Spinal cord (tissue), 3 donors: ENCODE measurements around a stretch of chr6.

DNA sequence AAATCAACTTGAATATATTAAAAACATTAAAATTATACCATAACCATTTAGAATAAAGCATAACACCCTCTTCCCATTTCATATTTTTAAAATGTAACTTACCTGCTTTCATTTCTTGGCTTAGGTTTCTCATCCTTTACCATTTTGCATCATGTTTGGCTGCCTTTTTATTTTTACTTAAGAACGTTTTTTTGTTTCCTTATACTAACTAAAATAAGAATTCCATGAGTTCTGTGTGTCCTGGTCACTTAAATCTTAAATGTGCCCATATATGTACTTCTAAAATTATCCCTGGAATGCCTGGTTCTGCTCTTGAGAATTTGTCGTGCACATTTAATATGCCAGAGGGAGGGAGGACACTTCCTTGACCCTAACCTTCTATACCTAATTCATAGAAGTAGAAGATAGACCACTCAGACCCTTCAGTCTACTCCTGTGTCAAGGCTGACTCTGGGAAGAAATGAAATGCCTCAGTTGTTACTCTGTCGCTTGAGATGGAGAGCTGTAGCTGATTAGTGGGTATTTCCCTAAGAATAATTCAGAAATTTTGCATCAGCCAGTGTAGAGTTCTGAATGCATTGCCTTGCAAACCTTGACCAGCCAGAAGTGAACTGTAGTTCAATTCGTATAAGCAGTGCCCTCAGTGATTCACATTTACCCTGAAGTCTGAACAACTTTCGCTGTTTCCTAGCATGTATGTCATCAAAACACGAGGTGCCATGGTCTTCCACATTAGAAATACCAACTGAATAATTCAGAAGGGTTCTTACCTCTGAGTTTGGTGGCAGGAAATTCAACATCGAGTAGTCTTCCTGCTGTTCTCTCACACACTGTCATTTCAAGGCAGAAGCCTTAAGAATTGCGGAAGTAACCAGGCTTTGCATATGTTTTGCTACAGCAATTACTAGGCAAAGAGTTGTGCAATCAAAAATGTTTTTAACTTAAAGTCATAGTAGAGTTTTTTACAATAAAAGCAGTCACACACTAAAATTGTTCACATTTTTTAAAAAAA lies 117.9 kb downstream of the STXBP5 start:
- PRO-cap = no peak
- RAMPAGE, long total RNA = no peak

GRCh38 chr6:147323820-147324235 lies 119.6 kb downstream of the STXBP5 start:
- PRO-cap = no peak
- RAMPAGE, long total RNA = no peak

DNA sequence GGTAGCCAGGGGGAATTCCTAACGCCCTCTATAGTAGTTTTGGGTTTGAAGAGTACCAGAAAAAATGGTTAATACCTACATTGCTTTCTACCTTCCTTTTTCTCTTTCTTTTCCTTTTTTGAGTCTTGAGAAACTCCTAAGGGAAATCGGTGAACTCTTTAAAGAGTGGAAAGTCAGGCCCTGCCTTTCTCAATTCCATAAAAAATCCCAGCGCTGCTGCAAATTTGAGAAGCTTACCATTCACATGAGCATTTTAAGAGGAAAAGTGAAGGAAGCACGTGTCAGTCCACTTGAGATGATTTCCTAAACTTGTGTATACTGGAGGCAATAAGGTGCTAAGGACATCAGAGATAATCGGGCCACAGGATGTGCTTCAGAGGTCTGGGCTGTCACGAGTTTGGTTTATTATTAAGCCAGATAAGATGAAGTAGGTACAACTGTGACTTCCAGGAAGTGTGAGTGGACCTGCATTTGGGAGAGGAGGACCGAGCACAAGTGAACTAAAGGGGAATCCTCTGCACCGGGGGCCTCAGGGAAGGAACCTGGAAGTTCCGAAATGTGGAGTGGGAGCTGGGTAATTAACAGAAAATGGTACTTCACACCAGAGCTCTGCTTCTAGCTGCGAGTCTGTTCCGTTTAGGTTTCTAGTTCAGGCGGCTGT lies 1.3 kb downstream of the SAMD5 start:
- PRO-cap = no peak
- RAMPAGE, long total RNA = no peak

- PRO-cap = no peak
- RAMPAGE, long total RNA = no peak
Observed at GRCh38 chr6:147558929-147559533, 50.5 kb downstream of the SAMD5 start.

- PRO-cap = no peak
- RAMPAGE, long total RNA = no peak
Observed at GRCh38 chr6:148021745-148022214, 320.9 kb upstream of the SASH1 start.

DNA sequence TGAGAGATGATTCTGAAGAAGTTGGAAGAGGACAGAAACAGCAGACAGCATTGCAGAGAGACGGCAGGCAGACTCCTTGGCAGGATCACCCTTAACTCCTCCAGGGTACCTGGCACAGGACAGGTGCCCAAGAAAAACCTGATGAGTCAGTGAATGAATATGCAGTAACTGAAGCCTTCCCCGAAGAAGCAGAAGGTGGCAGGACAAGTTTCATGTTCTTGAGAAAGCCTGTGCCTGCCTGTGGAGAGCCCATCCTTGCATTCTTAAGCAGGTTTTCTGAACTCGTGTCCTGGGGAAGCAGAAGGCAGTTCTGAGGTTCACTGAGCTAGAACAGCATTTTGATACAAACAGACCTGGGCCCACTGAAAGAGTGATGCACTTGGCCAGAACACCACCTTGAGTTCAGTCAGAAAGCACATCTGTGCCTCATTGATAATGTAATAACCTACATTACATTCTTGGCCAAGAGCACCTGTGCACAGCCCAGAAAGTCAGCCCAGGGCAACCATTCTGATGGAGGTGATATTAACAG lies 79.5 kb upstream of the SASH1 start:
- PRO-cap = no peak
- RAMPAGE, long total RNA = no peak

GRCh38 chr6:148364014-148364920 lies 21.6 kb downstream of the SASH1 start:
- PRO-cap = no peak
- RAMPAGE, long total RNA = no peak

- PRO-cap = no peak
- RAMPAGE, long total RNA = no peak
Observed at GRCh38 chr6:148397931-148398760, 55.5 kb downstream of the SASH1 start.

- PRO-cap = no peak
- RAMPAGE, long total RNA = no peak
Observed at GRCh38 chr6:148548266-148548827, 198.5 kb upstream of the UST start.

DNA sequence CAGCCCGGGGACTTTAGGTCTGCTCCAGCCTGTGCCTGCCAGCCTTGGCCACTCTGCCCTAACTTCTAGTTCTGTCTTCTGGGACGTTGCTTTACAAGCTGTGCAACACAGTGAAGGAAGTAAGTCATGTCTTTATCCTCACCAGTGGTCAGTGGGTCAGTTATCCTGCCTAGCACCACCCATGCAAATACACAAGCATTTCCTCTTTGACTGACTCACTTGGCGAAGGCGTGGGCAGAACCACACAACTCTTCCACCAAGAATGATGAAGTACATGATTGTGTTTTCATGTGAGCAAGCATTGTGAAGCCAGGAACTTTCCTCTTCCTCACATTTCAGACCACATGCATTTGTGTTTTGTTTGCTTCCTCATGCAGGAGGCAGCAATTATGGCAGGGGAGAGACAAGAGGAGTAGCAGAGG lies 180.5 kb upstream of the UST start:
- PRO-cap = no peak
- RAMPAGE, long total RNA = no peak

GRCh38 chr6:148750681-148751633 lies 4.1 kb downstream of the UST start:
- PRO-cap = no peak
- RAMPAGE, long total RNA = no peak

GRCh38 chr6:149231600-149232269 lies 85.8 kb upstream of the TAB2 start:
- PRO-cap = no peak
- RAMPAGE, long total RNA = no peak

DNA sequence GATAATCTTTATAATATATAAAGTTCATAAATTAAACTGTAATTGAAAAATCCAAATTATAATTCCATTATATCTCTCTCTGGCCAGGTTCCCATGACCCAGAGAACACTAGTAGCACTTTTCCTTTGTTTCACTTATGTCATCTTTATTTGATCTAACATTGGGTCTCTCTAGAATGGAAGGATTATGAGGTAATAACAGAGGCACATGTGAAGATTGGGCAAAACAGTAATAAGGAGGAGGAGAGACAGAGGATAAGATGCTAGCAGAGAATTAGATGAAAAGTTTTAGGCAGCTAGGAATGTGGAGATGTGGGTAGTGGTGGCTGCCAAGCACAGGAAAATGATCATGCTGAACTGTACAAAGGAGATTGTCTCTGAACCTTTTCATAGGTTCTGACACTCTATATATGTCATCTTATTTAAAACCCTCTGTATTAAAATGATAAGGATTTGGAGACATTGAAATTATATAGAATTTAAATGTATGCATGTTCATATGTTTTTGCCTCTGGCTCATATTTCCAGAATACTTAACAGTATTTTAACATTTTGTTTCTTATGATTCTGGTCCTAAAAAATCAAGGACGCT lies 3.4 kb downstream of the TAB2 start:
- PRO-cap = no peak
- RAMPAGE, long total RNA = no peak

GRCh38 chr6:149379184-149379554 lies 20.9 kb upstream of the SUMO4 start:
- PRO-cap = no peak
- RAMPAGE, long total RNA = no peak

DNA sequence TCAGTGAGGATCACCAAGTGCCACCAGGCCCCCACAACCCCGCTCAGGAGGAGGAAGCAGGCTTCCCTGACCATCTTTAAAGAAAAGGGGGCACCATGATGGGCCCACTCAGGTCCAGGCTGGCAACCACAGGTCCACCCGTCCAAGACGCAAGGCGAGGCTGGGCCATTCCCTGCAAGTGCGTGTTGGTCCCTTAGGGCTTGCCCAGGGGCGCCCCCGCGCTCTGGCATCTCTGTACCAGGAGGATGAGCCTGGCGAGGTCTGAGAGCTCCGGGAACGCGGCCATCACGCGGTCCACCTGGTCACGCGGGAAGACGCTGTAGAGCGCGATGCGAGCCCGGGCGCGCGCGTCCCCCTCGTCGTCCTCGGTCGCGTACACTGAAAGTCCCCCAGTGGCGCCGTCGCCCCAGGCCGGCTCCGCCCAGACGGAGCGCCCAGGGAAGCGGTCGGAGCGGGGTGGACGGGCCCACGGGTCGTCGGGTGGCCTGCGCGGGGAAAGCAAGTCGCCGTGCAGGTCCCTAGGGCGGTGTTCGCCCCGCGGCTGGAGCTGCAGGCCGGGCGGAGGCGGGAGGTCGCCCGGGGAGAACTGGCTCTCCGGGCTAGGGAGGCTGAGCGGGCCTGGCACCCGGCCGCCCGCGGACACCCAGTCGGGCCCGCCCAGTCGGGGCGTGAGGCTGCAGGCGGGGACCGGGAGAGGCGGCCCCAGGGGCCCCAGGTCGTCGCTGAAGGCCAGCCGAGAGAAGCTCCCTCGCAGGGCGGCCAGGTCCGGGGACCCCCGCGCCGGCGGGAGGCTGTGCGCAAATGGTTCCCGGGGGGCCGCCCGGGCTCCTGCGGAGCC lies 34.1 kb downstream of the ZC3H12D start:
- PRO-cap = no peak
- RAMPAGE, long total RNA = no peak

GRCh38 chr6:149505197-149505886 lies 20.5 kb upstream of the ZC3H12D start:
- PRO-cap = no peak
- RAMPAGE, long total RNA = no peak

DNA sequence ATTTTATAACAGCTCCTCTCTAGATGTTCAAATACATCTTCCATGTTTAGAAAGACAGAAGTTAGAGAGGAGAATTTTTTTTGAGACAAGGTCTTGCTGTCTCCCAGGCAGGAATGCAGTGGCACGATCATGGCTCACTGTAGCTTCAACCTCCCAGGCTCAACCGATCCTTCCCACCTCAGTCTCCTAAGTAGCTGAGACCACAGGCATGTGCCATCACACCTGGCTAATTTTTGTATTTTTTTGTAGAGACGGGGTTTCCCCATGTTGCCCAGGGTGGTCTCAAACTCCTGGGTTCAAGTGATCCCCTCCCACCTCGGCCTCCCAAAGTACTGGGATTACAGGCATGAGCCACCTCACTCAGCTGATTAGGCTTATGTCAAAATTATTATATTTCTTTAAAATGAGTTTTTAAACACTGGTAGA lies 21.7 kb upstream of the ZC3H12D start:
- PRO-cap = no peak
- RAMPAGE, long total RNA = no peak

GRCh38 chr6:149728062-149729152 lies 10.5 kb upstream of the LATS1 start:
- PRO-cap = no peak
- RAMPAGE, long total RNA = no peak

DNA sequence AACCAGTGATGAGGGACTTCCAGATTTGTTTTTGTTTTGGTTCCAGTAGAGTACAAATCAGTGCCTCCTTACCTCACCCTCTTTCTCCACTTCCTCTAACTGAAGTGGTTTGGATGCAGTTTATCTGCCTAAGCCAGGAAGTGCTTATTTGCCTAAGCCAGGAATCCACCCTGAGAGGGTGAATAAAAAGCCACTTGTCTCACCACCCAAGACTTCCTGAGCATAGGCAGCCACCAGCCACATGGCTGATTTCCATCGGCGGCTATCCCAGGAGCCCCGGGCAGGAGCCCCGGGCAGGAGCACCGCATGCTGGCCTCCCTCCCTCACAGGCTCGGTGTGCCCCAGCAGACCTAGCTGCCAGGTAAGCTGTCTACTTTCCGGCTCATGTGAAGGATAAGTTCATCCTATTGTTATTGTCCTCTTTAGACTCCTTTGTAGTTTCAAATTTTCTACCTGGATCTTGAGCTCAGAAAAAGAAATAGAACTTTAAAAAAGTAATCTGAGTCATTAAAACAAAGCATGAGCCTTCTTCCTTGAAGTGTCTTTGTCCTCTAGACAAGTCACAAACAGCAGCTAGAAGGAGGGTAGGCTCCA lies 11.9 kb downstream of the LRP11 start:
- PRO-cap = no peak
- RAMPAGE, long total RNA = no peak

GRCh38 chr6:149883895-149884639 lies 13.8 kb downstream of the RAET1E start:
- PRO-cap = no peak
- RAMPAGE, long total RNA = no peak